Colon Carcinoma Metastatic in the Brain (tissue), 2 donors: ENCODE measurements around the genes DDX43 and COL12A1.

GRCh38 chr6:63467418-63467819 lies 104.9 kb upstream of the PTP4A1 start:
- PRO-cap, 2 experiments, result no peak in any of the 2 experiments

DNA sequence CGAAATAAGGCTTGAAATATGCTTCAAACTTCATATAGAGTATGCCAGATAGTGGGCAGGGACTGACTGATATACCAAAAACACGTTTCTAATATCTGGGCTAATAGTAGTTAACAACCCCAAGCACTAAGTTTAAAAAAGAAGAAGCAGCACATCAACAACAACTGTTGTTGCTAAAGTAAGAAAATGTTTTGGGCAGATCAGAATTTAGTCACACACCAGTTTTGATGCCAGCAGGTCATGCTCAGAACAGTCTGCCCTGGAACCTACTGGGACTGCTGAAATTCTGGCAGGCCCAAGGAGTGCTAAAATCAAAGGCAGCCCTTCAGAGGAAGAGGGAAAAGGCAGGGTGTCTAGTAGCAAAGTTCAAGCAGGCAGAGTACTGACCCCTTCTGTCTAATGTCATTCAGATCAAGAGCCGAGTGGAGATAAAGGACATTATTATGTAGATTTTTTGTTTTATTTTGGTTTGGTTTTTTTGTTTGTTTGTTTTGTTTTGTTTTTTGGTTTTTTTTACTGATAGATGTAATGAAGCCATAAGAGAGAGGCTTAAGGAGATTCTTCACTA lies 96.6 kb upstream of the PTP4A1 start:
- PRO-cap, 2 experiments, result no peak in any of the 2 experiments

DNA sequence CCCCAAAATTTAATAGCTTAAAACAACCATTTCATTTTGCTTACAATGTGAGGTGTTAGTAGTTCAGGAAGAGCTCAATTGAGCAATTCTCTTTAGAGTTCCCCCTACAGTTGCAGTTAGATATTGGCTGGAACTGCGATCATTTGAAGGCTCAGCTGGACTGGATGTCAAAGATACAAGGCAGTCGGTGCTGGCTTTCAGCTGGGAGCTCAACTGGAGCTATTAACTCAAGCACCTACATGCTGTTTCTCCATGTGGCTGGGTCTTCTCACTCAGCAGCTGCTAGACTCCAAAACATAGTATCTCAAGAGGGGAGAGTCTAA lies 96.0 kb upstream of the PTP4A1 start:
- PRO-cap, 2 experiments, result no peak in any of the 2 experiments

DNA sequence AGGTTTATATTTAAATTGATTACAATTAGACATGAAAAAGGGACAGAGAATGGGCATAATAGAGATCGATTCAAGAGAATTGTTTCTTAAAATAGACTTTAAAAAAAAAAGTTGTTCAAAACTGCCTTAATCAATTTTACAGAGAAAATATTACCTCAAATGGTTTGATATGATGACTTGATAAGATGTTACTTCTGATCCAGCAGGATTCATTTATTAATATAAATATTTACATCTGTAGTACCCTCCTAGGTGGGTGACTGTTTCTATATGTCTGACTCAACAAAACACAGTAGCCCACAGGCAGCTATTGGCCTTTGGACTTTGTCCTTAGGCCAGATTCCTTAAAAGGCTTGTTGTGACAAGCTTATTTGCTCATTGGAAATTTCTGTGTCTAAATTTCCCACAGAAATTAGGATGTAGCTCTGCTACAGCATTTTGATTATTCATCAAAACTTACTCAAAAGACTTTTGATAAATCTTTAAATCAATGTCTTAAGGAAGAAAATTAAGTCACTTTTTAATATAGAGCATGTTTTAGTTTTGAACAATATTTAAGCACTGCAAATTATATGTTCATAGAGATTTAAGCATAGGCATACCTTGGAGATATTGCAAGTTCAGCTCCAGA lies 6.8 kb upstream of the PTP4A1 start:
- PRO-cap, 2 experiments, result no peak in any of the 2 experiments

- PRO-cap, 2 experiments, result no peak in any of the 2 experiments
Observed at GRCh38 chr6:67878911-67880029, 755.8 kb upstream of the ADGRB3 start.

DNA sequence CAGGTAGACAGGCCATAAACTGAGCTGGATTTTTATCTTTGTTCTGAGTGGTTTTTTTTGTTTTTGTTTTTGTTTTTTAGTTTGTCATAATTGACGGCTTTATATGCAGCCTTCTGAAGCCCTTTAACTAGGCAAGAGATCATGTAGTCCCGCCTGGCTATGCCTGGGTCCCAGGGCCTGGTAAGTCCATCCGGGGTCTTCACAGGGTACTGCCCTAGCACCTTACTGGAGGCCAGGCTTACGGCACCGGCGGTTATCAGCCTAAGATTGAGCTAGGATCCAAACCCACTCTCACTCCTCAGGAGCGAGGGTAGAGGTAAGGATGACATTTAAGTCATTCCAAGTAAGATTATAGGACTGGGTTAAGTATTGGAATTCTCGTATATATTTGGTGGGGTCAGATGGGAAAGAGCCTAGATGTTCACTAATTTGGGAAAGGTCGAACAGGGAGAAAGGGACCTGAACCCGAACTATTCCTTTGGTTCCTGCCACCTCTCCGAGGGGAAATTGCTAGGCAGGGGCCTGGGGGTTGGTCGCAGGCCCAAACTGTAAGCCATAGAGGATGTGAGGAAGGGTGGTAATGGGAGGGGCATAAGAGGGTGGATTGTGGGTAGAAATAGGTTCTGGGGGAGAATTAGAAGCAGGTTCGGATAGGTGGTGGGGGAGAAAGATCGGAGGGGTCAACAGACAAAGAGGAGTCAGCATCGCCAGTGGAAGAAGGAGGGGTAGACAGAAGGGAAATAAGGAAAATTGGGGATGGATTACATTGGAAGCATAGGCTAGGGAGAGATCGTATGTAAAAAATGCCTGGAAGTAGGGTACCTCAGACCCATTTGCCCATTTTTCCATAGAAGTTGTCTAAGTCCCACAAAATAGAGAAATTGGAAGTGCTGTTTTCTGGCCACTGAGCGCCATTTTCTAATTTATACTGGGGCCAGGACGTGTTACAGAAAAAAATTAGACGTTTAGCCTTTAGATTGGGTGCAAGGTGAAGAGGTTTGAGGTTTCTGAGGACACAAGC lies 747.2 kb upstream of the ADGRB3 start:
- PRO-cap, 2 experiments, result no peak in any of the 2 experiments

- PRO-cap, 2 experiments, result no peak in any of the 2 experiments
Observed at GRCh38 chr6:69233157-69233619, 563.6 kb downstream of the LMBRD1 start.

- PRO-cap, 2 experiments, result no peak in any of the 2 experiments
Observed at GRCh38 chr6:69816003-69816330, 19.2 kb upstream of the LMBRD1 start.

GRCh38 chr6:69866745-69868013 lies 823 bp downstream of the COL19A1 start:
- PRO-cap, 2 experiments, result no peak in any of the 2 experiments

DNA sequence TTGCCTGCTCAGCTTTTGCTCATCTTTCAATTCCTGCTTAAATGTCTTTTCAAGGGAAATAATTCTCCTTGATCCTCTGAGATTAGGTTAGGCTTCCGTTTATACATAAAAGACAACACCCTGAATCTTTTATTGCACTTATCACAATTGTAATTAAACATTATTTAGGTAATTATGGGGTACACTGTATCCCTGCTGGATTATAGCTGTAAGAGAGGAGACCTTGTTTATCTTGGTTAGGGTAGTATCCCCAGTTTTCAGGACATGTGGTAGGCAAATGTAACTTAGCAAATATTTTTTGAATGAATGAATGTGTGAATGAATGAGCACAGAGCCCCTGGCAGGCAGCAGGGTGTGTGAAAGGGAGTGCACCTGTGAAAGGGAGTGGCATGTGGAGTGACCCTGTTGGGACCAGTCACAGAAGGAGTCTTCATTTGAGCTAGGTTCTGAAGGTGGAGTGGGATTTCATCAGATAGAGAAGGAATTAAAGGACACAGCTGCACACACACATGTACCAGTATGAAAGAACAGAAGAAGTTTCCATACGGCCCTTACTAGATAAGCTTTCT lies 4.8 kb downstream of the SMAP1 start:
- PRO-cap, 2 experiments, result no peak in any of the 2 experiments

DNA sequence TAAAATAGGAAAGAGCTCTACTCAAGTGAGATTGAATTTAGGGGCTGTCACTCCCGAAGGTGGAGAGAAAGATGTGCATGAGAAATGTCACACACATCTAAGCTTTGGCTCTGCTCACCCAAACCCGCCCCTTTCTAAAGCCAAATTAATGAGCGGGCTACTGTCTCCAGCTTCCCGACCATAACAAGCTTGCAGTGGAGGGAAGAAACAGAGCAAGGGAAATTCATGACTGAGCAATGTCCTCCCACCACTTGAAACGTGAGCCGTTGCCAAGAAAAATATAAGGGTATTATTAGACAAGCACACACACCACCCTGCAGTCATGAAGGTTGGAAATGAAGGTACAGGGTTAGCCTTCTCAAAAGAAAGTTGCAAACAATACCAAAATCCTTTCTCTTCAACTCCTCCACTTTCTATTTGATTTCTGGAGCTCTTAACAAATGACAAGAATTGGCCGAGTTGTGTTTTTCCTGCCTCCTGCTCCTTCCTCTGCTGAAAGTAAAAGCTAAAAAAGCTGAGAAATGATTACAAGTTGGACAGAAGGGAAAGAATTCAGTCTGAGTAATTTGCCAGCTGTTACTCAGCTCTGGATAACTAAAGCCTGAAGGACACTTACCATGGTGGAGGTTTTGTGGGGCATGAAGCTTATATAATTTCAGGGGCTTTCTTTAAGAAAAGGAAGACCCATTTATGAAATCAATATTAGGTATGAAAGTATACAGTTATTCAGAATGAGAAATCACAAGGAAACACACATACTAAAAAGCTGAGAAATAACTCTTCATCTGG lies 151.1 kb upstream of the B3GAT2 start:
- PRO-cap, 2 experiments, result no peak in any of the 2 experiments

DNA sequence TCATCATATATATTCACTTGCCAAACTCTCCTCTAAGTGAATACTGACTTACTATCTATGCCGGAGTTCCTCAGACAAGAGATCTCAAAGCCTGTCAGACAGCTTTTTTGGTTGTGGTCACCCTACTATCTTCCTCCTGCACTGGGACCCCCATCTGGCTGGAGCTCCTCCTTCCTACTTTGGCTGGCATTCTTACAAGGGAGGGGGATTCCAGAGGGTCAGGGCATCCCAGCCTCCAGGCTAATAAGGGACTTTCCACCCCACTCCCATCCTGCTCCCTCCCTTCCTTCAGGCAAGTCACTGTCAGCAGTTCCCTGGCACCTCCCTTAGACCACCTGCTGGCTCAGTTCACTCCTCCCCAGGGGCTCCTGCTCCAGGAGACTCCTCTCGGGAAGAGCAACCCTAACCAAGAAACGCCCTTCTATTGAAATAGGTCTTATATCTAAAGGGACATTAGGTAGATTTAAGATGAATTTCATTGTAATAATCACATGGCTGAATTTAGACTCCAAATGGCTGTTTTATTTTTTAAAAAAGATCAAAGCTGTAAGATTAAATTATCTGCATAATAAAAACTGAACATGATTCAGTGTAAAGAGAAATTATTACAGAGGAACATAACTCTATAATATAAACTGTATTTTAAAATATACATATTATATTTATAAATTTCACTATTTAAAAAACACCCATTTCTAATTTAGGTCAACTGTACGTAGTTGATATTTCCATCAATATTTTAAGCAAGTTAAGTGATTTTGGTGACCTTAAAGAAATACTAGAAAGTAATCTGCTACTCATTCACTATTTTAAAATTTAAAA lies 119.0 kb downstream of the OGFRL1 start:
- PRO-cap, 2 experiments, result no peak in any of the 2 experiments

GRCh38 chr6:73394483-73394970 lies at the start of gene DDX43:
Gene DDX43 (plus strand): TSS chr6:73394828.
- PRO-cap, 2 experiments, result no peak in any of the 2 experiments

DNA sequence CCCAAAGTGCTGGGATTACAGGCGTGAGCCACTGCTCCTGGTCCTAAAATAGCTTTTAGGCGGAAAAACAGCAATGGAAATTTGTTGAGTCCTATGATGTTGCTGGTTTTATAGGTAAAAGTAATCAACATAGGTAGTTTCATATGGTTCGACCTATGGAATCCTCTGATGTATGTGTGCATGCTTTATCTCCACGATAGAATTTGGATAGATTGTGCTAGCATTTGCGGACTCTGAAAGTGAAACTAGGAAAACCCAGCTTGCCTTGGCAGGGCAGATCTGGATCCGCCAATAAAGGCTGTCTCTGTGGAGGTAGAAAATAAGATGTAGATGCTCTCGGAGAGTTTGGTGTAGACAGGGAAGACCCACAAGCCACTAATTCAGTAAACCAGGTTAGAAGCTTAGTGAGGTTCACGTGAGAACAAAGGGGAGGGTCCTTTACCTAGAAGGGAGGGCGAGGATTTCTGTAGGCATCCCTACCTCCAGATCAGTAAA lies 1.0 kb upstream of the SLC17A5 start:
- PRO-cap, 2 experiments, result peak in 1 of 2 experiments; most common plus-strand start position 268 of the sequence (in 1); most common minus-strand start position 241 of the sequence (in 1)

GRCh38 chr6:74222590-74223224 lies 526.7 kb downstream of the CD109 start:
- PRO-cap, 2 experiments, result no peak in any of the 2 experiments

DNA sequence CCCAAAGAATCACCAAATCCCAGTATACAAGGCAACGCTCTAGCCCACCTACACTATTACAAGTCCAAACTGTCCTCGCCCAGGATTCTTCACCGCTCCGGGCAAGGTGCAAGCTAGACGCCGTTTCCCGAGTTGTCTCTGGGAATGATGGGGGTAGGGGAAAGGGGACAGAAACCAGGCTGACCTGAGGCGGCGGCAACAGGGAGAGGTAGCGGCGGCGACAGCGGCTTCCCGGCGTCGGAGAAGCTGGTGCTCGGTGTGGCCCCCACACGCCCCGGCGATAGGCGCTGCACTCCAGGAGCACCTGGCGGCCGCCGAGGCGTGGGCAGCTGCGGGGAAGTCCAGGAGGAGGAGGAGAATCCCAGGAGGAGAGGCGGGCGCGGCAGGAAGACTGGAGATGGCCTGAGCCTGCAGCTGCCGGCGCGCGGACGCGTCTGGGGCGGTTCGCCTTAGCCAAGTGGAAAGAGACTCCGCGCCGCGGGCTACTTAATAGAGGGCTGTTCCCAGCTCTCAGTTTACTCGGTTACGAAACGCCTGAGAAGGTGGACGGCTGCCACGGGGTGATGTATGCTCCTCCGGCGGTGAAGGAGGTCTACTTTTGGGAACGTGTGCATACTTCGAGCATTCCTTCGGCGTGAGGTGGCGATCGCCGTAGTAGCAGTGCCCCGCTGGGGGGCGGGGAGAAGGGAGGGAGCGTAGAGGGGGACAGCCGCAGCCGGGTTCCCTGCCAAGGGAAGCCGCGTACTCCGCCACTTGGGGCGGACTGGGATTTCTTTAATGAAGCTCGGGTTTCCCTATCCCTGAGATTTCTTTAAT lies at the start of gene COL12A1:
COL12A1 (minus strand) TSS at position 461 of the 816 bp plus-strand sequence.
- PRO-cap, 2 experiments, result no peak in any of the 2 experiments

GRCh38 chr6:75206409-75207031 lies 667 bp upstream of the COL12A1 start:
- PRO-cap, 2 experiments, result no peak in any of the 2 experiments

GRCh38 chr6:75224171-75224619 lies 18.3 kb upstream of the COL12A1 start:
- PRO-cap, 2 experiments, result no peak in any of the 2 experiments

DNA sequence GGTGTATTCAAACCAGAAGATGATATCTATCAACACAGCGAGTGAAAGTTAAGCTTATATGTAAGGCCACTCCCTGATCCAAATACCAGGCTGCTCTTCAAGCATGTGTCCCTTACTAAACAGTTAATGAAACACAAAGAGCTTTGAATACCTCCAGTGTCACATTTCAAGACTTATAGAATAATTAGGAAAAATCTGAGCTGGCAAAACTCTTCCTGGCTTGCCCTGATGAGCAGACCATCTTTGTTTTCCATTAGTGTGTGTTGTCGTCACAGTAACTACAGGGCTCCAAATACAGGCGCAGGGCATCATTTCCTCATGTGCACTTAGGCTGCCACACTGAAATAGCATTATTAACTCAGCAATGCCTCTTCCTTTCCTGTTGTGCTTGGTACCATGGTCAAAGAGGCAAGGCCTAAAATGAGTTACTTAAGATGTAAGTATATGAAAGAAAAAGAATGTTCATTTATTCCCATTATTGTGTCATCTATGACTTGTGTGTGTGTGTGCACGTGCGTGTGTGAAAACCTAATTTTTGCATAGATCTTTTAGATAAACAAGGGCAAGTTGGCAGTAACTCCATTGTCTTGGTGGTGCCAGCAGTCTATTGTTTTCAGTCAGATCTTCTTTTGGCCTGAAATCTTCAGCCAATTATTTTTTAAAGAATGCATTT lies 6.4 kb downstream of the FILIP1 start:
- PRO-cap, 2 experiments, result no peak in any of the 2 experiments

- PRO-cap, 2 experiments, result no peak in any of the 2 experiments
Observed at GRCh38 chr6:75621324-75621877, 19.7 kb downstream of the SENP6 start.